GM19240 (cell line): Measurements from ENCODE around the genes CSF2 and PDLIM4.

DNA sequence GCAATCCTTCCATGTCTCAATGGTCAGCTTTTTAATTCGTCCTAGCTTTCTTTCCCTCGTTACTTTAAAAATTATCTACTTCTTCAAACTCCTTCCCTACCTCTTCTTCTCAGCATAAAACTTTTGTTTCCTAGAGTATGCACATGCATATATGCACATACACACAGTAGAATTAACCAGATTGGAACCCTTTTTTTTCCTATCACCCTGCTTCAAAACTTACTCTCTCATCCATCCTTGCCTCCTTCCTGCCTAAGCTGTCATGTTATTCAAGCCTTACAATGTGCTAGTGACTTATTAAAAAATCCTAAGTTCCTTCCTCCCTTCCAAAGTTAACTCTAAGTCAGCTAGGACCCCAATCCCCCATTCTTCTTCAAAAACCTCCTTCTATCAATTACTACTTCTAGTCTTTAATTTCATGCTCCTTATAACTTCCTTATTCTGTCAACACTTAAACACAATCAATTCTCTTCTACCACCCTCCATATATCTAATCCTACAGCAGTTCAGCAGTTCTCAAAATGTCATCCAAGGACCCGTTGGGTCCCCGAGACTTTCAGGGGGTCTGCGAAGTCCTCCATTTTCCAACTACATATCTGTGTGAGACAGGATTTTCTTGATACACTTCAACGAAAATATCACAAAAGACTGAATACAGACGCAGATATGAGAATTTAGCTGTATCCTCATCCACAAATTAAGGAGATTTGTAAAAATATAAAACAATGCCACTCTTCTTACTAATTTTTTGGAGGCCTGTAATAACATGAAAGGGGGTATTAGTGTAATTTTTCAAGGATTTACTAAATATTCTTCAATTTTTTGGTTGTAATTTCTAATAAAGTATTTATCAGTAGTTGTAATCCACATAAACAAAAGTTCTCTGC lies 77.1 kb upstream of the RAPGEF6 start:
- RRBS, result no CpG with 5 or more reads among the region's 7 CpGs

GRCh38 chr5:131714548-131715047 lies 79.6 kb upstream of the RAPGEF6 start:
- RRBS, result no CpG with 5 or more reads among the region's 1 CpG

DNA sequence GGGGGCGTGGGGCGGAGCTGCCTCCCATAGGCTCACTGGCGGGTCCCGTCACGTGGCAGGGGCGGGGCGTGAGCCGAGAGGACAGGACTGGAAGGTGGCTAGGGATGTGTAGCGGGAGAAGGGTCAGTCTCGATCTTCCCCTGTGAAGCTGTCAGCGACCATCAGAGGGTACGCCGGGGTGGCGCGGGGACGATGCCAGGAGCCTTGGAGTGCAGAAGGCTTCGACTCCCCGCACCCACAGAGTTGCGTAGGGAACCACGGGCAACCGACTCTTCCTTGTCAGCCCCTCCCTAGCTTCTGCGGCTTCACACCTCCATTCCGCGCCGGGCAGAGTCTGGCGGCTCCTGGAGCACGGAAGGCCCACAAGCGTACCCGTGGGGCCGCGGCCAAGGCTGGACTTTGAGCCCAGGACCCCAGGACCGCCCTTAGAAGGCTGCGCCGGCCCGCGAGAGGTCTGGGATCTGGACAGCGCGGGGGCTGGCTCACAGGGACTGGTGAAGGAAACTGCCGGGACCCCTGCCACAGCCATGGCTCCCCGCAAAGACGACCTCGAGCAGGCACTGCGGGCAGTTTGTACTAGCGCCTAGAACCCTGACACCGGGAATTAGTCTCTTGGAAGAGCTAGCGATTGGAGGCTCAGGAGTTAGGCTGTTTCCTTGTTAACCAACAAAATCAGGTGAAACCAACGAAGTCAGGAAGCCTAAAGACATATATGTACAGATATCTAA lies 485 bp upstream of the FNIP1 start:
- RRBS, result 2% methylated on average over 12 of the region's 47 CpGs

DNA sequence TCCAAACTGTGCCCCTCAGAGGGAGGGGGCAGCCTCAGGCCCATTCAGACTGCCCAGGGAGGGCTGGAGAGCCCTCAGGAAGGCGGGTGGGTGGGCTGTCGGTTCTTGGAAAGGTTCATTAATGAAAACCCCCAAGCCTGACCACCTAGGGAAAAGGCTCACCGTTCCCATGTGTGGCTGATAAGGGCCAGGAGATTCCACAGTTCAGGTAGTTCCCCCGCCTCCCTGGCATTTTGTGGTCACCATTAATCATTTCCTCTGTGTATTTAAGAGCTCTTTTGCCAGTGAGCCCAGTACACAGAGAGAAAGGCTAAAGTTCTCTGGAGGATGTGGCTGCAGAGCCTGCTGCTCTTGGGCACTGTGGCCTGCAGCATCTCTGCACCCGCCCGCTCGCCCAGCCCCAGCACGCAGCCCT lies at the start of gene CSF2:
Gene CSF2, plus strand, starts transcription at position 293 of the 415 bp plus-strand sequence.
- RRBS, result no CpG with 5 or more reads among the region's 8 CpGs

- RRBS, result no CpG with 5 or more reads among the region's 3 CpGs
These were observed 8.3 kb downstream of the P4HA2 start for GRCh38 chr5:132219417-132219622.

- RRBS, result 27% methylated on average over 20 of the region's 94 CpGs
These were observed at the start of gene PDLIM4 for GRCh38 chr5:132256978-132258309. TSS of gene PDLIM4 (plus strand) at chr5:132257696.

DNA sequence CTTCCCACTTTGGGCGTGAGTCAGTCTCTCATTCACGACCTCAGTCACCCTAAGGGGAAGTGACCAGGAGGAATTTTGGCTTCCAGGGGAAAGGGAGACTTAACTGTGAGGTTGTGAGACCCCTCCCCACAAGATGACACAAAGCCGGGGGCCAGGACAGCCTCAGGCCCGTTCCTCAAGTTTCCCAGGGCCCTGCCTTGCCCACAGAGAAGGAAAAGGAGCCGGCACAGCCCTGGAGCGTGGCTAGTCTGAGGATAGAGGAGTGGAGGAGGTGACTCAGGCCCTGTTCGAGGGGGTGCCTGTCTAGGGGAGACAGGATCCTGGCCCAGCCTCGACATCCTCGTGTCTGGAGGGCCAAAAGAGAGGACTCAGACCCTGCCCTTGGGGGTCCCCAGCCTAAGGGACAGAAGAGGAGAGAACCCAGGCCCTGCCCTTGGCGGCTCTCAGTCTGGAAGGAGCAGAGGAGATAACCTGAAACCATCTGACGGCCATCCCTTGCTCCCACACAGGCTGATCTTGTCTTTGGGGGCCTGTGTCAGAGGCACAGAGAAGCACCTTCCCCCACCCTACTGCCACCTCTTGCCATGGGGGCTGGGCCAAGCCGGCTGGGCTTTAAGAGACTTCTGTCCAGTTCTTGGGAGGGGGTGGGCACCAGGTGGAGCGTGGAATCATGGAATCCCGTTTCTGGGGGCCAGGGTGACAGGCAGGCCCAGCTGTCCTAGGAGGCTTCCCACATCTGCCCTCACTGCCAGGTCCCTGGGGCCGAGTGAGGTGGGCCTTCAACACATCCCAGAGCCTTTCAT lies 1.0 kb downstream of the PDLIM4 start:
- RRBS, result 51% methylated on average over 3 of the region's 15 CpGs

GRCh38 chr5:132297932-132298766 lies 4.0 kb downstream of the SLC22A4 start:
- RRBS, result no CpG with 5 or more reads among the region's 7 CpGs

DNA sequence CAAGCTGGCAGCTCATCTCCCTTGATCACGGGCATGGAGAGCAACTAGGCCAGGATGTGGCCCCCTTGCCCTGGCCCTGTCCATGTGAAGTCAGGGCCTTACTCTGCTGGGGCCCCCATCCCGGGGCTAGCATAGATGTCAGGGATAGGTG lies 41.9 kb downstream of the SLC22A5 start:
- RRBS, result no CpG with 5 or more reads among the region's 2 CpGs

DNA sequence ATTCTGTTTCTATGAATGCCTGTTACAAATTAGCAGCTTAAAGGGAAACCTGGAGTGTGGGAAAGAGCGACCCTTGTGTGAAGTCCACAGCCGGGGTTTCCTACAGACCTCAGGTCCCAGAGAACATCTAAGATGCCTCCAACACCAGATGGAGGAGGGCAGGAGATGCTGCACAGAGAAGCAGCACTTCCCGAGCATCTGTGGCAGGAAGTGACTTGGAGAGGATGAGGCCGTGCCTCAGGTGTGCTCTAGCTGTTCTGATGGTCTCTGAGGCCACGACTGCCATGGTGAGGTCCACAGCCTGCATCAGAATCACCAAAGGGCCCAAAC lies 26.7 kb downstream of the IRF1 start:
- RRBS, result no CpG with 5 or more reads among the region's 5 CpGs

DNA sequence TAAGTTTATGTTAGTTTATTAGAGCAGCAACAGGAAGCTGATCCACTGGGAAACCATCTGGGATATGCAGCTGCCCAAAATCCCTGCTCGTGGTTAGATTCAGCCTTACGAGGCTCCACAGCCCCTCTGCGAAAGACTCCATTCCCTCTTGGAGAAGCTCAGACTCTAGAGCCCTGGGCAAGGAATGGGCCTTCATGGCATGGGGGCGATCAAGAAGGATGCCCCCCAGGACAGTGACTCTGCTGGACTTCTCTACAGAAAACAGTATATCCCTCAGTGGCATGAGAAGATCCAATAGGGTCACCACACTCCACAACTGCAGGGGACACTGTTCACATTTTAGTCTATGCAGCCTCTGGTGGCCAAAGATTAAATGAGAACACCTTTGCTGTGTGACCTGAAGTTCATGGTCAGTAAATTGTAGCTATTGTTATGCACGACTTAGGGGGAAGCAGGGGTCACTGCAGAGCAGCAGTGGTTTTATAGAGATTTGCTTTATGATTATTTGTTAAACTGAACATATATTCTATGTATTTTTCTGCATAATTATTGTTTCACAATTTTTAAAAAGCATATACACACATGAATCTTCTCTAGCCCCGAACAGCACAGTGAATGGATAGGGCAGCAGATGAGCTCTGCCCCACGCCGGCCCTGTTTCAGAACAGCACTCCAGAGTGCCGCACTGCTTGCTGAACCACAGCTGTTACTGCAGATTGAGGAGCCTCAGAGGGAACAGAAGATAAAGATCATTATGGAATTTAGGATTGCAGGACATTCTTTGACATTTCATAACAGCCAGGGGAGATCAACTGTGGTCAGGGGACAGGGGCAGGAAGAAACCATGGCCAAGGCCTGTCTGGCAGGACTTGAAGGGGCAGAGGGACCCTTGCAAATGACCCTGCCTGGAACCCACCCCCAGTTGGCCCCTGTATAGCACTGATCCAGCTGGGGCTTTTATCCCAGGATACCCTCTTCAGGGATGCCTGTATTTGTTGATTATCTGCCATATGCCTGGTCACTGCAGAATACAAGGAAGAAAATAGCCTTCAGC lies 20.8 kb downstream of the IRF1 start:
- RRBS, result no CpG with 5 or more reads among the region's 9 CpGs

DNA sequence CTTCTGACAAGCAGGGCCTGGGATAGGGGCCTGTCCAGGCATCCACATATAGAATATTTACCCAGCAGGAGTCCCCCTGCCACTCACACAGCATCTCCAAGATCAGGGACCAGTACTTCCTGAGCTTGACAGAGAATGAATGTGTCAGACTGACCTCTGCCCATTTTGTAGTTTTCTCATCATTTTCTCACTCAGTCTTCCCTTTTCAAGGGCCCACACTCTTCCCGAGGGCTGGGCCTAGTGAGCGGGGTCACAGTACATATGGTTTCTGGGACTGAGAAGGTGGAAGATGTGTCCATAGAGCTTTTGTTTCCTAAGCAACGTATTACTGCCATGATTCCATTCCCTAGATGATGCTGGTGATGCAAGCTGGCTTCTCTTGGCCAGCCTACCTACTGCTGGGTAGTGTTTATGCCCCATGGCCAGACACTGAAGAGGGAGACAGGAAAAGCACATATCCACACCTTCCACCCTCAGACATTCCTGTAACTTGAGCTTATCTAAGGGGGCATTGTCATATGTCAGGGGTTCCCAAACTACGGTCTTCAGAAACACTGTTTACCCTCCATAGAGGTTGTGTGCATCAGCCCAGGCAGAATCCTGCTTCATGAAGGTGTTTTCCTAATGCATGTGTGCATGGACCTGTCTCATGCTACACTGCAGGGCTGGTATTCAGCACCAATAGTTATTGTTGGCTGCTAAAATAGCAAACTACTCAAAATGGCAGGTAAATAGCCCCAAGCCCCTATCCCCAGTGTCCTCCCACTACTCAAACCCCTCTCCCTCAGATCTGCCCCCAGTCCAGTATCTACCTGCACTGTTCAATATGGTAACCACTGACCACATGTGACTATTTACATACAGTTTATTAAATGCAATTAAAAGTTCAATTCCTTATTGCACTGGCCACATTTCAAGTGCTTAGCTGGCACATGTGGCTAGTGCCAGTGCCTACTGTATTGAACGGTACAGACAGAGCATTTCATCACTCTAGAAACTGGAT lies 9.5 kb downstream of the IRF1 start:
- RRBS, result no CpG with 5 or more reads among the region's 5 CpGs

DNA sequence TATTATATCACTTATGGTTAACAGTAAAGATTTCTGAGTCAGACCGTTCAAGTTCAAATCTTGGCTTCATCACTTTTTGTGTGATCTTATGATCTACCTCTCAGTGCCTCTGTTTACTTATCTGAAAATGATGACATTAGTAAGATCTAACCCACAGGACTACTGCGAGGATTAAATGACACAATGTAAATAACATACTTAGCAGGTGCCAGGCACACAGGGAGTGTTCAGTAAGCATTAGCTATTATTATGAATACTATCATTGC lies 2.0 kb downstream of the IRF1 start:
- RRBS, result no CpG with 5 or more reads among the region's 2 CpGs

GRCh38 chr5:132496698-132497605 lies 6.4 kb upstream of the IRF1 start:
- RRBS, result 2% methylated on average over 32 of the region's 61 CpGs

DNA sequence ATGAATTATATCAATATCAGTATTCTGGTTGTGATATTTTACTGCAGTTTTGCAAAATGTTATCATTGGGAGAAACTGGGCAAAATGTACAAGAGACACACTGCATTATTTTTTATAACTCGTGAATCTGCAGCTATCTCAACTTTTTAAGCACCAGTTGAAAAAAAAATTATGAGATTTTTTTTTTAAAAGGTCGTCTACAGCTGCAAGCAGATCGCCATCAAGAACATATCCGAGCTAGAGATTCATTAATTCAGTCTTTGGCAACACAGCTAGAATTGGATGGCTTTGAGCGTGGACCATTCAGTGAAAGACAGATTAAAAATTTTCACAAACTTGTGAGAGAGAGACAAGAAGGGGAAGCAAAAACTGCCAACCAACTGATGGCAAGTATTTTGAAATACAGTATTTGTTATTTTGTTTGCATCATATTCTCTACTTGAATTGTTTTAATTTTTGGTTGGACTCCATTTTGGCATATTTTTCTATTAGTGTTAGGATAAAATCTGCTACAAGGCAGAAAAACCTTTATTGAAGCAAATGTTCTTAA lies 31.8 kb downstream of the RAD50 start:
- RRBS, result no CpG with 5 or more reads among the region's 5 CpGs

DNA sequence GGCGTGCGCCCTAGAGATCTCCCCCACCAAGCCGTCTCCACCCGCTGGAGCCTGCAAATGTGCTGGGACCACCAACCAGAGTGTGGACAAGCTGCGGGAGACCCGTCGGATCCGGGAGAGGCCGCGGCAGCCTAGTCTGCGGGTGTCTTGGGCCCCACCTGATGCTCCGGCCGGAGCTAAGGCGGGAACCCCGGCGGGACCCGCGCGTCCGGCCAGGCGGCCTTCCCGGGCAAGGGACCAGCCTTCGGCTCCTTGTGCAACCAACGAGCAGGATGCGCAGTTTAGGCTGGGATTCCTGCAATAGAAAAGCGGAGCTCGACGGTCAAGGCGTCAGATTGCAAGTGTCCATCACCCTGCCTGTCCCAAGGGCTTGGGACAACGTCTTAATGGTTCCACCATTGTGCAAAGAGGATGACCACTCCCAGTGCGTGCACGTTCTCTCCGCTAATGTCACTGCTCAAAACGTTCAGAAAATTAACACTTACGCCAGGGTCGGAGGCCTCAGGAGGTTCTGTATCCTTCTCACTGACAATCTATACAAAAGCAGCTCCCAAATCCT lies 640 bp upstream of the SEPTIN8 start:
- RRBS, result 5% methylated on average over 5 of the region's 36 CpGs

DNA sequence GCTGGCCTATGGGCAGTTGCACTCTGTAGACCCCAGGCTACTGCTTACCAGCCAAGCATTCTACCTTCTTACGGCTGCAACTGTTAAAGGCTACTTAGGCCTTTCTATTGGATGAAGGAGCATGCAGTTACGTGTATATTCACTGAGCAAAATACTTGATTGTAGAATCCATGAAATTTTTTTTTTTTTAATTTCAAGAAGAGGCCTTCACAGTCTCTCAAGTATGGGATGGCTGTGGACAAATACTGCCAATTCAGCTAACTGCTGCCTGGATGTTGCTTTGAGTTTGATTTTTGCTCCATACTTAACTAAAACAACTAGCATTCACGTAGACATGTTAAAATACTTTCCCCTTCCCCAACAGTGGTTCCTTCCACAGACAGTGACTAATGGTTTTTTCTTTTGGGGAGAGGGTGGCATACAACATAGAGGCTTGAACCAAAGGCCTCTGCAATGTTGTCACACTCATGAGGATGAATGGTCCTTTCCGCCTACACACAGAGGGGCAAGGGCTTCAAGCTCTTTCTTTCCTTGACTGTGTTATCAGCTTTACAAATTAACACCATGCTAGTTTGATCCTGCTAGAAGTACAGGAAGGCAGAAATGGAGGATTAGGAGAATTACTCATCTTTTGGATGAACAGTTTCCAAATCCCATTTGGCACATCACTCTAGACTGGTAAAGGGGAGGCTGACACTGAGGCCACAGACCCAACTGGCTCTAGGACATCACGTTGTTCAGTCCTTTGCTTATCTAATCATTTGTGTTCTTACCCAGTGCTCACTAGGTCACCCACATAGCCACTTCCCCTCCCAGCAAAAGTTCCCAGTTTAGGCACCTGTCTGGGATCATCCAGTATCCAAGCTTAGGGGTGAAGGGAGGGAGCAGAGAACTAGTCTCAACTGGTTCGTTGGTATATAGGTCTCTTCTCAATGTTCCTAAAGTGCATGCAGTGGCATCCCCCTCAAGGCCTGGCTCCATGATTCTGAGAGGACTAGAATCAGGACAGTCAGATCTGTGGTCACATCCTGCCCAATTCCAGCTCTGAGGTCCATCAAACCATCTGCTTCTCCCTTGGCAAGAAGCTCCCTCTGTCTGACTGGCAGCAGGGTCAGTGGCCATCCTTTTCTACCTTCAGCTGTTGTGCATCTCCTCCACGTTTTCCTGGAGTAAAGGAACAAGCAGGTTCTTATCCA lies 1.7 kb upstream of the LEAP2 start:
- RRBS, result no CpG with 5 or more reads among the region's 7 CpGs

DNA sequence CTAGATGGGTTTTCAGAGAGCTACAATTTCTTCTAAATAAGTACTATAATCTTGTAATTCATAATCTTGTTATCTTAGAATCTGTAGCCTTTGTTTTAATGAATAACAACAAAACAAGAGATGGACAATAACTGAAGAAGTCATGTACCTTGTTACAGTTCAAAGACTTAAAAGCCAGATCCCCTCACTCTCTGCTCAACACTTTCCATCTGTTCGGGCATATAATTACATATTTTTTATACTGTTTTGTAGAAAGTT lies 10.1 kb downstream of the LEAP2 start:
- RRBS, result no CpG with 5 or more reads among the region's 1 CpG

- RRBS, result no CpG with 5 or more reads among the region's 4 CpGs
These were observed 33.7 kb downstream of the LEAP2 start for GRCh38 chr5:132906813-132907991.

DNA sequence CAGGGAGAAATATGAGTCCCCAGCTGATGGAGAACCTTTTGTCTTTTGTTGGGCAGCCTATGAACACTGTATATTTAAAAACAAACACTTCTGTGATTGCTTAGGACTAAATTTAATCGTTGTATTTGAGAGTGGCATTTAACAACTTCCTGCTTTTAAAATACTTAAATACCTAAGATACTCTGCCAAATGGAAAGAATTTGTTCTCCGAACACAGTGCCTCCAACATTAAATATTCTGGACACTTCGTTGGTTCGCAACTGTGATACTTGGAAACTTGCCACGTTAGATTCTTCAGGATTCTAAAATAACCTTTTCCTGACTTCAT lies 2.7 kb upstream of the HSPA4 start:
- RRBS, result no CpG with 5 or more reads among the region's 5 CpGs